ENCODE measurements around a stretch of chr2.

GRCh38 chr2:150170928-150171606 is 316.4 kb downstream of the RND3 start:
- RRBS, 2 experiments, result no CpG with 5 or more reads among the region's 47 CpGs

- RRBS, 2 experiments, result no CpG with 5 or more reads among the region's 6 CpGs
These were observed 252.7 kb downstream of the RND3 start for GRCh38 chr2:150234721-150235200.

DNA sequence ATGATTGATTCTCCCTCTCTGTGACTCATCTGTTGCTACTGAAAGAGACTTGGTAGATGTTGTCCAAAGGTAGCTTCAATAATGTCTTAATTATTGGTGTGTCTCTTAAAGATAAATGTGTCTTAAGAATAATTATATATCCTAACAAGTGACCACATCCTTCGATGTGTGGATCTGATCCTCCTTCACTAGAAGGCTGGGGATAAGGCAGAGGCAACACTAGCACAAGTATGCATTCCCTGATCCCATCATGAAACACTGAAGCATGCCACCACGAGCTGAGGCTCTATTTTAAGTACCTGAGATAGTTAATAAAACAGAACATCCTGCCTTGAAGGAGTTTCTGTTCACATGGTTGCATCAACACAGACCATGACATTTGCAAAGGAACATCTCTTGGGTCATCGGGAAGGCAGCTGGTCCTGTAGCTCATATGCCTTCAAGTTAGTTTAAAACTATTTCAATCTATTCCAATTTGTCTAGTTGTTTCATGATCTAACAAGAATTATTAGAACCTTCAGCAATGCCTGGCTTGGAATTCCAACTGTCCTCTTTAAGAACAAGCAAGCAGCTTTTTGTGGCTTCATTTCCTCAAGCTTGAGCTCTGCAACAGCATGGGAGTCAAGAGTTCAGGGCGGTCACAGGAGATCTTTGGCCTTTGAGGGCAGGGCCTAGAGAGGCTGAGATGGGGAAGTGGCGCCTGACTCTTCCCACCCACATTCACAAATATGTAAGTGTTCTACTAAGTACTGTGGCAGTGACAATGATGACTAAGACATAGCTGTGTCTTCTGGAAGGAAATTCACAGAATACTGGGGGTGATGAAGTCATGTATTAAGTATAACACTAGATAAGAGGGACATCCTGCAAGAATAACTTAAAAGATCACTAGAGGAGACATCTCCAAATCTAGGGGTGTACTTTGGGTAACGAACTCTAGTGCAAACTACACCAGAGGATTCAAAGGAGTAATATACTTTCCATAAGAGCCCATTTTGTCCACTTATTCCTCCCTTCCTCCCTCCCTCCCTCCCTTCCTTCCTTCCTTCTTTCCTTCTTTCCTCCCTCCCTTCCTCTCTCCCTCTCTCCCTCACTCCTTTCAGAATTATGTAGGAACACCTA is 15.1 kb downstream of the RND3 start:
- RRBS, 2 experiments, result no CpG with 5 or more reads among the region's 6 CpGs

- RRBS, 2 experiments, result no CpG with 5 or more reads among the region's 3 CpGs
These were observed 132.4 kb upstream of the RND3 start for GRCh38 chr2:150619856-150620341.

DNA sequence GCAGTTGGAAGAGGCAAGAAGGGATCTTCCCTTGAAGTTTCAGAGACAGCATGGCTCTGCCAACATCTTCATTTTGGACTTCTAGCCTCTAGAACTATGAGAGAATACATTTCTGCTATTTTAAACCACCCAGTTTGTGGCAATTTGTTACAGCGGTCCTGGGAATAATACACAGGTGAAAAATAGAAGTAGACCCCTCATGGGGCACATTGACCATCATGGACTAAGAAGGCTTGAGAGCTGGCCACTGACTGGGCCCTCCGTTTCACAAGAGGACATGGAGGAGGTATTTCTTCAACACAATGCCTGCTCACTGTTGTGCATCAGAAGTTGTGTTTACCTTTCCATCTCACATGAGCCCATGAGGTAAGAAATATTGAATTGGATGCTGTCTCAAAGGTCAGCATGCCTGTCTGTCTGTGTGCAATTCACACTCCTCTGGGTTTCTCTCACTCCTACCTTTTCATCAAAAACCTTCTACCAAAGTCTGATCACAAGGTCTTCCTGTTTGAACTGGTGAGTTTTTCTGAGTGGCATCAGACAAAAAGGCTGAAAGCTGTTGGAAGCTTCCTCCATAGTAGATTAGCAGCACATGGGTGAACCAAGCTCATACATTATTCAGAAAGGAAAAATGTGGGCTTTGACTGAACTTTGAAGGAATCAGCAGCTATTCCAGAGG is 143.1 kb upstream of the RND3 start:
- RRBS, 2 experiments, result no CpG with 5 or more reads among the region's 2 CpGs

DNA sequence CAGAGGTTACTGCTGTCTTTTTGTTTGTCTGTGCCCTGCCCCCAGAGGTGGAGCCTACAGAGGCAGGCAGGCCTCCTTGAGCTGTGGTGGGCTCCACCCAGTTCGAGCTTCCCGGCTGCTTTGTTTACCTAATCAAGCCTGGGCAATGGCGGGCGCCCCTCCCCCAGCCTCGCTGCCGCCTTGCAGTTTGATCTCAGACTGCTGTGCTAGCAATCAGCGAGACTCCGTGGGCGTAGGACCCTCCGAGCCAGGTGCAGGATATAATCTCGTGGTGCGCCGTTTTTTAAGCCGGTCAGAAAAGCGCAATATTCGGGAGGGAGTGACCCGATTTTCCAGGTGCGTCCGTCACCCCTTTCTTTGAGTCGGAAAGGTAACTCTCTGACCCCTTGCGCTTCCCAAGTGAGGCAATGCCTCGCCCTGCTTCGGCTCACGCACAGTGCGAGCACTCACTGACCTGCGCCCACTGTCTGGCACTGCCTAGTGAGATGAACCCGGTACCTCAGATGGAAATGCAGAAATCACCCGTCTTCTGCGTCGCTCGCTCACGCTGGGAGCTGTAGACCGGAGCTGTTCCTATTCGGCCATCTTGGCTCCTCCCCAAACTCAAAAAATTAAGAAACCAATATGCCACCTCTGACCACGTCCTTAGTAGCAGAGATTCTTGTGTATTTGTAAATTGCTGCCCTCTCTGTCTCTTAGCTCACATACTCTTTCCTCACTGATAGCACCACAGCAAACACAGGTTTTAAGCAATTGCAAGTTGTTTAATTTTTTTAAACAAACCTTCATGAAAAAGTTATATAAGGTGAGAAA is 29.8 kb downstream of the NEB start:
- RRBS, 2 experiments, result 83 to 85% methylated on average over 5 of the region's 35 CpGs

DNA sequence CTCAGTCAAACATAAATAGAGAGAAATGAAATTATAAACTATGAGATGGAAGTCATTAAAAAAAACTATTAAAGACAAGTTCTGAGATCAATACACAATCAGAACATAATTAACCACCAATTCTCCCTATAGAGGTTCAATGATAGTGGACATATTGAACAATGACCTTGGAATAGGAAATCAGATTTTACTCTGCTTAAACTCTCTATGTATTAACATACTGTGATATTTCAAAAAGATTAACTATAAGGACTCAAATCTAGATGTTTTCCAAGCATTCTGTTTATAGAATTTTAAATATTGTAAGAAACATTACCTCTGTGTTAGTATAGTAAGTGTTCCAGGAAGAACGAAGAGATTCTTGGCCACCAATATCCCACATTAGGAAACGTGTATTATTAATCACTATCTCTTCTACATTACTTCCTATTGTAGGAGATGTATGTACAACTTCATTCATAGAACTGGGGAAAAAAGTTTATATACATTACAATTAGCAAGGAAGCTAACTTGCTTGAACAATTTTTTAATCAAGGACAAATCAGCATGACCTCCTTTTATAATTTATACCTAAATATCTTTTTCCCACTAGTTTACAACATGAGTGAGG is 14.3 kb downstream of the ARL5A start:
- RRBS, 2 experiments, result no CpG with 5 or more reads among the region's 2 CpGs

GRCh38 chr2:152403468-152403835 is 68.5 kb downstream of the FMNL2 start:
- RRBS, 2 experiments, result no CpG with 5 or more reads among the region's 4 CpGs

DNA sequence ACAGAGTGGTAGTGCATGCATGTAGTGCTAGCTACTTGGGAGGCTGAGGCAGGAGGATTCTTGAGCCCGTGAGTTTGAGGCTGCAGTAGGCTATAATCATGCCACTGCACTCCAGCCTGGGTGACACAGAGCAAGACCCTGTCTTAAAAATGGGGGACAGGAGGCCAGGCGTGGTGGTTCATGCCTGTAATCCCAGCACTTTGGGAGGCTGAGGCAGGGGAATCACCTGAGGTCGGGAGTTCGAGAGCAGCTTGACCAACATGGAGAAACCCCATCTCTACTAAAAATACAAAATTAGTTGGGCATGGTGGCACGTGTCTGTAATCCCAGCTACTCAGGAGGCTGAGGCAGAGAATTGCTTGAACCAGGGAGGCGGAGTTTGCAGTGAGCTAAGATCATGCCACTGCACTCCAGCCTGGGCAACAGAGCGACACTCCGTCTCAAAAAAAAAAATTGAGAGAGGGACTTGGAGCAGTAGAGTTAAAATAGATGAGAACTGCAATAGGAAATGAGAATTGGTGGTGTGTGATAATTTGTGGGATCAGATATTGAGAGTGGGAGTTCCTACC is 106.5 kb downstream of the FMNL2 start:
- RRBS, 2 experiments, result no CpG with 5 or more reads among the region's 8 CpGs

- RRBS, 2 experiments, result no CpG with 5 or more reads among the region's 5 CpGs
These were observed 157.2 kb downstream of the FMNL2 start for GRCh38 chr2:152492098-152492566.

GRCh38 chr2:152537045-152537575 is 180.2 kb downstream of the PRPF40A start:
- RRBS, 2 experiments, result no CpG with 5 or more reads among the region's 9 CpGs

DNA sequence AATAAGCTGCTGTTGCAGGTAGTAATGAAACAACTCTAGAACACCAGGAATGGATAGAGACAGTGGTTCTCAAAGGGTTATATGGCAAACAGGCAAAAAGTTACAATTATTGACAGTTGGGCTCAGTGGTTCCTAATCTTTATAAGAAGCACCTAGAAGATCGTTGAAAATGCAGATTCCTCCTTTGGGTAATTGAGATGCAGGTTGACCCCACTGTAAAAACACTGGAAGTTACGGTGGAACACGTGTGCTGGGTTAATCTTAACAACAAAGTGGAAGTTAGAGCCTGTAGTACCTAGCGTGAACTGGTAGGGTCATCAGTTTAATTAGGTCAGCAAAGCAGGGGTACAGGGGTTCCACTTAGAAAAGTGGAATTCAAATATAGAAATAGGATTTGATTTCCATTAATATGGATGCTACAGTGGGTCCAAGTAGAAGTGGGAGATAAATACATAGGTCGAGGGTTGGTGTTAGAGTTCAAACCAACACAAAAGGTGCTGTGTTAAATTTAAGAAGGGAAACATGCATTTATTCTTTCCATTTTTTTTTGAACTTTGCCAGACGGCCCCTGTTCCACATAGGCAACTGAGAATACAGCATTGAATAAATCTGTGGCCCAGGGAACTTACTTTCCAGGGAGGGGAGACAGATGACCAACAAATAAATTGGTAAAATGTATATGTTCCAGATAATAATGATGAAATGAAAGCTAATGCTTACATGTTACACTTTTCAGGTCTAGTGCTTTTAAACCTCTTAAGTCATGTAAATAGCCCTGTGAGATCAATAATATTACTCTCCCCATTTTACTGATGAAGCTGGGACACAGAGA is 141.3 kb downstream of the PRPF40A start:
- RRBS, 2 experiments, result no CpG with 5 or more reads among the region's 6 CpGs

DNA sequence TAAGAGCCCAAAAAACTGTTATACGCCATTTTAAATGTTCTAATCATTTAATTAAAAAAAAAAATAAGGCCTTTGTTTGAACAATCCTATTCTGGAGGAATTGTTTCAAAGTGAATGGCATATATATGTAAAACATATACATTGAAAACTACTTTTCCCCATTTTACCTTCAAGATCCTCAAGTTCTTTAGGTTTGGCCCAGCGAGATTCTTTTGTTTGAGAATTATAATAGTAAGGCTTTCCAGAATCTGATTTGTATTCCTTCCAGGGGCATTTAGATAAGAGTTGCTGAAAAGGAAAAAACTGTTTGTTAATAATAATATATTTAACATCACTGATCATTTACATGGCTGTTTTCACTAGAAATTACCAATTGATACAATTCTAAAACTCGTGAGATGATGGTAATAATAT is 38.1 kb downstream of the PRPF40A start:
- RRBS, 2 experiments, result no CpG with 5 or more reads among the region's 3 CpGs

DNA sequence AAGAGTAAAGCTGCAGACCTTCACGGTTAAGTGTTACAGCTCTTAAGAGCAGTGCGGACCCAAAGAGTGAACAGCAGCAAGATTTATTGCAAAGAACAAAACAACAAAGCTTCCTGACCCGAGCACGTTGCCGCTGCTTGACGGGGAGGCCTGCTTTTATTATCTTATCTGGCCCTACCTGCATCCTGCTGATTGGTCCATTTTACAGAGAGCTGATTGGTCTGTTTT is 85.9 kb downstream of the ARL6IP6 start:
- RRBS, 2 experiments, result no CpG with 5 or more reads among the region's 6 CpGs

DNA sequence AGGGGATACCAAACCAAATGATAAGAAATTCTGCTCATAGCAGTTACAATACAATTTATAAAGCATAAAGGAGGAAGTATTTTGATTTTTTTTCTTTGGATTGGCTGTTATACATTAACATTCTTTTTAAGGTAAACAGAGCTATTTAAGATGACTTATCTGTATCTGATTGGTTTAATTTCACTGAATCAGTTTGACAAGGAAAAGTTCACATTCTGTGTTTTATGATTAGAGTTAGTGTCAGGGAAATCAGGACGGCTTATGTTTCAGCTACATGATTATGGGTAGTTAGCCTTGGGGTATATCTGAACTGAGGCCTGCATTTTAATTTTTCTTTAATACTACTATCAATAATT is 360.9 kb downstream of the ARL6IP6 start:
- RRBS, 2 experiments, result no CpG with 5 or more reads among the region's 1 CpG

- RRBS, 2 experiments, result 79 to 91% methylated on average over 3 of the region's 19 CpGs
These were observed 649 bp upstream of the GALNT13 start for GRCh38 chr2:153871049-153871497.

- RRBS, 2 experiments, result 2 to 4% methylated on average over 14 to 17 of the region's 50 CpGs
These were observed 546 bp upstream of the KCNJ3 start for GRCh38 chr2:154697833-154698465.

GRCh38 chr2:155965384-155966545 is 366.8 kb downstream of the NR4A2 start:
- RRBS, 2 experiments, result no CpG with 5 or more reads among the region's 33 CpGs

GRCh38 chr2:156254271-156255100 is 78.0 kb downstream of the NR4A2 start:
- RRBS, 2 experiments, result no CpG with 5 or more reads among the region's 33 CpGs

- RRBS, 2 experiments, result 73 to 80% methylated on average over 14 of the region's 41 CpGs
These were observed 3.7 kb downstream of the NR4A2 start for GRCh38 chr2:156328635-156329494.

Measured in Panc1 (cell line).